Mesenchymal stem cell of Wharton's jelly (primary cell): ENCODE measurements around the genes STAC2 and PGAP3.

DNA sequence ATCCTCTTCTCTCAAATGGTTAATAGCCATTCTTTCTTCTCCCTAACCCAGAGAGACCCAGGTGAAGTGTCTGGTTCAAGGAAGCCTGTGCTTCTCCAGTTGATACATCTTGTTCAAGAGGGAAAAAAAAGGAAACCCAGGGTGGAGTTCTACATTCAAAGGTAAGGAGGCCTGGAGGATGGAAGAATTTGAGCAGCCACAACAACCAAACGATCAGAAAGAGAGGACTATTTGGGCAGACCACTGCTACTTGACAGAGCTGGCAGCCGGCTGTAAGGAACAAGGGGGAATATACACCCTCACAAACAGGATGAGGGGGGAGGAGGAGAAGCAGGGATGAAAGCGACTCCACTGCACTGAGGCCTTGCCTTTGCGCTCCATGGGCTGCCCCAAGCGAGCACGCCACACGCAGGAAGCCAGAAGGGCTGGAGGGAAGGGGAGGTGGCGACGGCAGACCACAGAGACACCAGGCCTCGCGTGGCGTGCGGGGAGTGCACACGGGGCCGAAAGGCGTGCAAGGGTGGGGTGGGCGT, 680 bp downstream of the PIP4K2B start:
- CAGE, long polyA plus RNA = no peak

- CAGE, long polyA plus RNA = start-site peak on the plus strand at chr17:38850065-38850154, 24 and 76 reads in 2 replicates
These were observed 3.5 kb downstream of the RPL23 start for GRCh38 chr17:38849776-38850623.

DNA sequence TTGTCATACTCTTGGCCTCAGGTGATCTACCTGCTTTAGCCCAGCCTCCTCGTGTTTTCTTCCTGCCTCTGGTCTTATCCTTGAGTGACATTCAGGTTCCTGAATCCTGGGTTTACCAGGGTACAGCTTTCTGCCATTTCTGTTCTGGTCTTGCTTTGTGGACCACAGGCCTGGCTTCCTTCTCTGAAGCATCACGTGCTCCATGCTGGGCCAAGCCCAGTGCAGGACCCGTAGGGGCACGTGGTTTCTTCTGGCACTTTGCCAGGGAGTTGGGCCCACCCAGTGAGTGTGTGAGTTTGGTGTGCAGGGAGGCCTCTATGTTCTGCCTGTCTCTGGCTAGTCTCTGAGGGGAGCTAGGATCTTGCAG, 11.6 kb downstream of the LASP1 start:
- CAGE, long polyA plus RNA = no peak

- CAGE, long polyA plus RNA = no peak
These were observed 35.0 kb upstream of the FBXO47 start for GRCh38 chr17:39002142-39002761.

DNA sequence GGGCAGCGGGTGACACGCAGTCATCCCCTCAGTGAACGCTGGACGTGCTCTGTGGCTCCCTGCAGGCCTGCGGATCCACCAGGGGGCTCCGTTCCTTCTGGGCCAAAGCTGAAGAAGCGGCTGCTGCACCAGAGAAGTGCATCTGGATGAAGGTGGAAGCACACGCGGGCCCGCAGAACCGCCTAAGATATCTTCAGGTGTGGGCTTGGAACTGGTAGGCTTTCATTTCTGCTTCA, 78.7 kb upstream of the FBXO47 start:
- CAGE, long polyA plus RNA = no peak

GRCh38 chr17:39131734-39132288, 19.6 kb downstream of the PLXDC1 start:
- CAGE, long polyA plus RNA = no peak

DNA sequence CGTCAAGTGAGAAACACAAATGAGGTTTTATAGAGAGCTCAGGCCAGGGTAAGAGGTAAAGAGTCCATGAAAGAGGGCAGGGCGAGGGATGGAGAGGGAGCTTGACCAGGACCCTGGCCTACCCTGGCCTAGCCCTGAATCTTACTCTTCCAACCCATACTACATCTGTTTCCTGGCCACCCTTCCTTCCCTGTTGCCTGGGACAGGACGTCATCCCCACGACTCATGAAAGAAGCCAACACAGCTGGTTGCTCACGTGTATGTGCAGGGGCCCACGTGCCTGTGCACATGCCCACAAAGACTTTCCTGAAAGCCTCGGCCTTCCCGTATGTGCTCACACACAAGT, 7.2 kb downstream of the PLXDC1 start:
- CAGE, long polyA plus RNA = no peak

- CAGE, long polyA plus RNA = no peak
These were observed 12.1 kb downstream of the RPL19 start for GRCh38 chr17:39212162-39212650.

DNA sequence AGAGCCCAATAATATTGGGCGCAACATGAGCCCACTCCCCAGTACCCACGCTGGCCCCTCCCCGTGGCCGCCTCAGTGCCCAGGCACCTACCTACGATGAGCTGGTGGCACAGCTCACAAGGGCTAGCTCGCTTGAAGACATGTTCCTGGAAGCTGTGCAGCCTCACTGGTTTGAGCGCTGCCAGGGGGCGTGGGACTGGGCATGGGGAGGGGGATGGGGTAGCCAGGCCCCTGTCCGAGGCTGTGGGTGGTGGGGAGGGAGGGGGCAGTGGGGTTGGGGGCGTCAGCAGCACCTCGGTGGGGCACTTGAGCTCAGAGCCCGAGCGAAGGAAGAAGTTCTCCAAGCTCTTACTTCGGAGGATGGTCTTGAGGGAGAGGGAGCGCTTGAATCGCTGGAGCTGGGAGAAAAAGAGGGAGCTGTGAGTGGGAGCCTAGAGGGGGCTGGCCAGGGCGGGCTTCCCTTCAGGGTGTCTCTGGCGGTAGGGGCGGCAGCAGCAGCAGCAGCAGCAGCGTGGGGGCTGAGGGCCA, 7.9 kb downstream of the STAC2 start:
- CAGE, long polyA plus RNA = no peak

GRCh38 chr17:39225276-39226303, at the start of gene STAC2:
Gene STAC2 (minus strand): TSS chr17:39225945.
- CAGE, long polyA plus RNA = no peak

DNA sequence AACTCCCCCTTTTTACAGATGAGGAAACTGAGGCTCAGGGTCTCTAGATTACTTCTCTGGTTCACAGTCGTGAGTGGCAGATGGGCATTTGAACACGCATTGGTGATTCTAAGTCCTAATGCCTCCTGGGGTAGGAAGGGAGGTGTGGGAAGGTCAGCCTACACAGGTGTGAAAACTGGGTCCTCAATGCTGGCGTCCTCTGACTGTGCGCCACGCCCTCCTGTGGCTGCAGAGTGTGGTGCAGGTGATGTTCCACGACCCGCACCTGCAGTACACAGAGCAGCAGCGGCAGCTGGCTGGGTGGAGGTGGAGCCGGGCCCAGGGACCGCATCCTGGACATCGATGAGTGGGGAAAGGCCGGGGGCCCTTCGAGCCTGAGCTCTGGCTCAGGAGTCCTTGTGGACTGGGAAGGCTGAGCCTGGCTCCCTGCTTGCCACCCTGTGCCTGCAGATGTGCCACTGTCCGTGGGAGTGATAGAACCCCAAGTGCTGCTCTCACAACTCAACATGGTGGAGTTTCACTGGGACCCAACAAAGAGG, 13.9 kb upstream of the STAC2 start:
- CAGE, long polyA plus RNA = no peak

GRCh38 chr17:39405332-39406321, 4.2 kb upstream of the FBXL20 start:
- CAGE, long polyA plus RNA = no peak

GRCh38 chr17:39406339-39407361, 5.2 kb upstream of the FBXL20 start:
- CAGE, long polyA plus RNA = no peak

- CAGE, long polyA plus RNA = no peak
These were observed 776 bp upstream of the PPP1R1B start for GRCh38 chr17:39625823-39626528.

- CAGE, long polyA plus RNA = no peak
These were observed 1.9 kb downstream of the PNMT start for GRCh38 chr17:39669792-39670879.

DNA sequence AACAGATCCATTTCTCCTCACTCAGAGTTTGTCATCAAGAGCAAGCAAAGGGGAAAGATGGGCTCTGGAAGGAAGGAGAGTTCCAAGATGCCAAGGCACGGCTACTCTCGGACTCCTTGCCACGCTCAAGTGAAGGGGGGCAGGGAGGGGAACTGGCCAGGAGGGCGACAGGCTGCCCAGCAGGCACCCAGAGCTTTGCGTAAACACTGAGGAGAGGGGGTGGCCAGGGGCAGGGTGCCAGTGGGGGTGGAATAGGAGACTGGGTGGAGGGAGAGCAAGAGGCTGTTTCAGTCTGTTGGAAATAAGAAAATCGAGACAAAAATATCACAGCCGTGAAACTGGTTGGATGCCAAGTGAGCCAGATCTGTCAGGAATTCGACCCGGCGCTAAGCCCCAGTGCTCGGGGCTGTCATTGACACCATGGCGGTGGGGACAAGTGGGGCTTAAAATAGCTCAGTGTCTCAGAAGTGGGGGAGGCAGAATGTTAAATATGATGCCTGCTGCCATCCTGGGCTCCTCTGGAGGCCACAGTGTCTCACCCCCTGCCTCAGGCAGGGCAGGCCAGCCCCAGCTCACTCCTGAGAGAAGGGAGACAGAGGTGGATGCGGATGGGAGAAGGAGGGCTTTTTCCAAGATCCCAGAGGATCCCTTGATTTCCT, 9.3 kb downstream of the PNMT start:
- CAGE, long polyA plus RNA = no peak

GRCh38 chr17:39687402-39688552, at the start of gene PGAP3:
Gene PGAP3 (minus strand): TSS chr17:39688057.
- CAGE, long polyA plus RNA = no peak

- CAGE, long polyA plus RNA = no peak
These were observed 3.8 kb upstream of the ERBB2 start for GRCh38 chr17:39695999-39696548.

DNA sequence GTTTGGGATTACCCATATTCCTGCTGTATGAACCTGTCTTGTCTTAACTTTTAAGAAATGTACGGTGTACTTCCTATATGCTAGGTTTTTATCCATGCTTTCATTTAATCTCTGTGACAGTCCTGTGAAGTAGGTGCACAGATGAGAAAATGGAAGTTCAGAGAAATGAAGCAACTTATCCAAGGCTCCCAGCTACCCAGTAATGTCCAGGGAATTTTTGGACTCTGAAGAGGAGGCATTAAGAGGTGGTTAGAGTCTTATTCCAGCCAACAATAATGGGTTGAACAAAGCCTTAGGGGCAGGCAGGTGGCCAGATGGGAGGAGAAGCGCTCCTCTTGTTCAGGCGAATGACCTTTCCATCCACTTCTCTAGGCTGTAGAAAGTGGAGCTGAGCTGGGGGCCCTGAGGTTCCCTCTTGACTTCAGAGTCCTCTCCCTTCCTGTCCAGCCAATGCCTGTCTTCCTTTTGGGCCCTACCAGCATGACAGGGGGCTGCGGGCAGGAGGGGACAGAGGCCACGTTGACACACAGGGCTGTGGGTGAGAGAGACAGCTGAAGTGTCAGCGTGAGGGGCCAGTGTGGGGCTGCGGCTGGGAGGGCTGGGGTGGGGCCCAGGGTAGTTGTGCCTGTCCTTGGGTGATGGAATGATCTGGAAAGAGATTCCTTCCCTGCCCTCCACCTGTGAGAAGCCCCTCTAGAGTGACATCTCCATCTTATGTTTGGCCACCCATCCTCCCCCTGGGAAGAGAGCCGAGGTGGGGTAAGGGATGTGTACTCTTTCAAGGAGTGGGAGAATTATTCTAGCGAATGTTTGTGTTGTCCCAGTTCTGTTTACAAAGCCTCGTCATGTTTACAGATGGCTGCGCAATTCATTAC, 3.0 kb downstream of the ERBB2 start:
- CAGE, long polyA plus RNA = no peak

DNA sequence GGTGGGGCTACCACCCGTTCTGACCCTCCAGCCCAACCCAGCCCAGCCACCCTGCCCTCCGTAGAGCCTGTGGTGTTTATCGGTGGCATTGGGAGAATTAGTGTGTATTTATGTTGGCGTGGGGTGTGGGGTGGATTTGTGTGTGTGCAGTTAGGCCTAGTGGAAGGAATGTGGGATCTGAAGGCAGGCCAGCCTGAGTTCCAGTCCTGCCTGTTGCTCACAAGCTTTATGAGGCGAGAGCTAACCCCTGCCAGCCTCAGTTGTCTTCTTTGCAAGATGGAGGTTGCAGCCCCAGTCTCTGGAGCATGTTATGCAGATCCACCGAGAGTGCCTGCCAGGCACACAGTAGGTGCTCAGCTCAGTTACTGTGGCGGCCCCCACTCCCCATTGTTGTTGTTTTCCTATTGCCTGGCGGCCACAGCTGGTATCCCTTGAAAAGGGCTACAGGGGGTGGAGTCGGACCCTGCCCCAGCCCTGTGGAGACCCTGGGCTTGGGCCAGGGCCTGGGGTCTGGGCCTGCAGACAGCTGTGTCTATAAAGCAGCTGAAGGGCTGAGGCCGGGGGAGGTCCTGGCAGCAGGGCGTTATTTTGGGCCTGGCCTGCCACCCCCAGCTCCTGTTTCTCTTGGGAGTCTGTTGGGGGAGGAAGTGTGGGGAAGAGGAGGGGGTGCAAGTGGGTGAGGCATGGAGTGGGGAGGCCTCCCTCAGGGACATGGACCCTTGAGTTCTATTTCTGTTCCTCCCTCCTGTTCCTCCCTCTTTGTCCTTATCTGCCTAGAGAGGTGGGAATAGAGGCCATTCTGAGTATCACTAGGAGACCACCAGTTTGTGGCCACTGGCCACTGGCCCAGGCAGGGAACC, 5.2 kb downstream of the ERBB2 start:
- CAGE, long polyA plus RNA = no peak